Calu3 (cell line): ENCODE results near the gene PMAIP1.

DNA sequence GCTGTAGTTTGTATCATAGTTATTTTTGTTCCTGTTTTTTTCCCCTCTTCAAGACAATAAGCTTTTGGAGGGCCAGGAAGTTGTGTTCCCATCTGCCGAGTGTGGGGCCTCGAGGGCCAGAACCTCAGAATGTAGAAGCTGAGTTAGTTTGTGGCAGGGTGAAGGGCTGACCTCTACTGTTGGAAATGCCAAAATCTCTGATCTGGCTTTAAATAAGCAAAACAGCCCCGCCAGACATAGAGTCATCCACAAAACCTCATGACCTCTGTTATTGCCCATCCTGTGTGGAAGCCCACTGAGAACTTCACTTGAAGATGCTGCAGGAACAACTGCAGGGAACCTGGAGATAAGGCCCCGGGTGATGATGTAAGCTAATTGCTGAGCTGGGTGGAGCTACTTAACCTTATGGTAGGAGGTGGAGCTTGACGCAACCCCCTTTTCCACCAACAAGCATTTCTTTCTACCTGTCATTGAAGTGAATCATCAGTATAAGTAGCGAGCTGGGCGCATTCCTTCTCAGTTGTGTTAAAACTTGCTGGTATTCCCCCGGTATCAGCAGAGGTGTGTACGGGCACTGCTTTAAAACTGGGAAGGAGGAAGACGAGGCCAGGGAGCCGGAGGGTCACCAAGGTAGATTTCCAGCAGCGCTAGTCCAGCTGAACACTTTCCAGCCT lies 177.2 kb downstream of the NEDD4L start:
- PRO-cap: bidirectional peak, plus-strand start at position 519 of the sequence, minus-strand start at position 331 of the sequence

DNA sequence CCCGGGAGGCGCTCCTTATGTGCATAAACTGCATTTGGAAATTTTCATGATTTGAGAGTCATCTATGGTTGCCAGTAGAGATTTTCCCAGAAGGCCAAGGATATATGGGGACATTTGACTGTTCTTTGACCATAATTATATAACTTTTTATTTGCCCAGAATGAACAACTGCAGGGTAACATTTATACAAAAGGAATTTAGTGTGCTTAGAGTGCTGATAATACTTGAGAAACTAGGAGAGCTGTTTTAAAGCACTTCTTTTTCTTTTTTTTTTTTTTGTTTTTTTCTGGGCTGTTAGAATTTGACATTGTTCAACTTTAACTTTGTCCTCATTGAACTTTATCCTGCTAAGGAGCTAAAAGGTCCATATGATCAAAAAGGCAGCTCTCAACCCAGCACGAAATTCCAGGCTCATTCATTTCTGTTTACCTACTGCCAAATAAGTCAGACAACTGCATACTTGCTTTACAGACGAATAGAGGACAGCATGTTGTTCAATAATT lies 242.9 kb downstream of the NEDD4L start:
- PRO-cap: no peak

DNA sequence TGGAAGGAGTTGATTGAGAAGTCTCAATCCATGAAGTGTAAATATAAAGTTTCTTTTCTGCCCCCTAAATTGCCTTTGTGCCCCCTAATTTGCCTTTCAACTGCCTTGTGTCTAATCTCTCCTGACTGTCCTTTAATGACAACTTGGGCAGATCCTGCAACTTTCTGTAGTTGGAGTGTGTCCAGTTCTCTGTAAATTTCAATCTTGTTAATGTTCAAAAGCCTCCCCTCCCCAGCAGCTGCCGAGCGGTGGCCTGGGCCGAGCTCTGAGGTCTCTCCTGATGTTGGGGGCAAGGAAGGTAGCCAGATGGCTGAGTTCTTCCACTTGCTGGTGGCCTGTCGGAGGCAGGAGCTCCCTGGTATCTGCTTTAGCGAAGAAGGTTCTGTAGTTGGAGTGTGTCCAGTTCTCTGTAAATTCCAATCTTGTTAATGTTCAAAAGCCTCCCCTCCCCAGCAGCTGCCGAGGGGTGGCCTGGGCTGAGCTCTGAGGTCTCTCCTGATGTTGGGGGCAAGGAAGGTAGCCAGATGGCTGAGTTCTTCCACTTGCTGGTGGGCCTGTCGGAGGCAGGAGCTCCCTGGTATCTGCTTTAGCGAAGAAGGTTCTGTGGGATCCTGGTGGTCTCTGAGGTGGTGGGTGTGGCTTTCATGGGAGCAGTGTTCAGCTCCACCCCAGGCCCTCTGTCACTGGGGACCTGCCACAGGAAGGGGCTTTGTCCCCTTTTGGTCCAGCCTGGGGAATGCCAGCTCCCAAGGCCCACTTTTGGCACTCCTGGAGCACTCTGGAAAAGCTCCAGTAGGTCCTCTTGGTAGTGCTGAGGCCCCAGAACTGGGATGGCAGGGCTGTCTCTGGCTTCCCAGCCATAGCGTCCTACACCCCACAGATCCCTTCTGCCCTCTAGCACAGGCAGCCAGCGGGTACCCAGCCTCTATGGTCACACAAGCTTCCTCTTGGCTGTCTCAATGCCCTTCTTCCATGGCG lies 212.0 kb downstream of the ALPK2 start:
- PRO-cap: bidirectional peak, plus-strand start at position 234 of the sequence, minus-strand start at position 129 of the sequence

- PRO-cap: no peak
Measured at GRCh38 chr18:58442459-58442776, 186.5 kb downstream of the ALPK2 start.

- PRO-cap: no peak
Measured at GRCh38 chr18:58625609-58626454, 3.1 kb downstream of the ALPK2 start.

- PRO-cap: unidirectional peak, plus-strand start at chr18:58756388
Measured at GRCh38 chr18:58756178-58756547, 84.9 kb downstream of the MALT1 start.

GRCh38 chr18:59324801-59326208 lies 6.9 kb upstream of the CPLX4 start:
- PRO-cap: no peak

GRCh38 chr18:59899194-59900110 lies at the start of gene PMAIP1:
PMAIP1 (plus strand) TSS chr18:59899996.
- PRO-cap: bidirectional peak, plus-strand start at chr18:59899407, minus-strand start at chr18:59899469; bidirectional peak, plus-strand start at chr18:59899655, minus-strand start at chr18:59899676; bidirectional peak, plus-strand start at chr18:59899996, minus-strand start at chr18:59899848

DNA sequence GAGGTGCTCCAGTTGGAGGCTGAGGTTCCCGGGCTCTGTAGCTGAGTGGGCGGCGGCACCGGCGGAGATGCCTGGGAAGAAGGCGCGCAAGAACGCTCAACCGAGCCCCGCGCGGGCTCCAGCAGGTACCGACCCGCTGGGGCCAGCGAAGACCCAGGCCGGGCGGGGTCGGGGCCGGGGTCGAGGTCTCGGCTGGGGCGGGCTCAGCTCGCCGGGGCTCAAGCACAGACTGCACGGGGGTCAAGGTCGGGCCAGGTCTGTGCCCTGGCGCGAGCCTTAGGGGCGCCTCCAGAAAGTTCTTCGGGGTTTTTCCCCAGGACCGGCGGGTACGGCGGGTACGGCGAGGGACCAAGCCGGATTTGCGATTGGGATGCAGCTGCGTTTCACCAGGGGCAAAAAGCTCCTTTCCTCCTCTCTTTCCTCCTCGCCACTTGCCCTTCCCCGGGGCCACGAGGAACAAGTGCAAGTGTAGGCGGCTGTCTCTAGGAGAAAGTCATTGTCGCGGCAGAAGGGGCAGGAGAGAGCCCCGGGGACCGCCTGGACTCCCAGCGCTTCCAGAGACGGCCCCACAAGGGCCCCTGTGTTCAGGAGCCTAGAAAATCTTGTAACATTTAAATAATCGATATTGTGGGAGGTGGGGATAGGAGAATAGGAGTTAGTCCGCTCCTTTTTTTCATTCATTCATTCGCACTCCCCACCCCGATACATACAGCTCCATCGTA lies 476 bp downstream of the PMAIP1 start:
- PRO-cap: unidirectional peak, plus-strand start at position 359 of the sequence; unidirectional peak, plus-strand start at position 430 of the sequence; bidirectional peak, plus-strand start outside the sequence, minus-strand start at position 570 of the sequence

DNA sequence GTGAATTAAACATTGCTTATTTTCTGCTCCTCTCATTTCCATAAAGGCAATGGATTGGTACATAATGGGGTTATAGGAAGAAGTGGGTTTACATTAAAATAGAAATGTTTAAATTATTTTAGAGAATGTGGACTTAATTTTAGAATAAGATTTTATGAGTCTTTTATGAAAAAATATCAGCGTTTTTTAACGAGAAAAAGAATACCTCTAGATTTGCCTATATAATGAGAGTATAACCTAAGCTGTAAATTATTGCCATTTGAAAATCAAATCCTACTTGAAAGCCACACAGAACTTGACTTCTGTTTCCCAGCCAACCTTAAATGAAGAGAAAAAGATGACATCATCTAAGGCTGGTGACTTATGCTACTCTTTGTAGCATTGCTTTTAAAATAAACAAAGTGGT lies 2.1 kb downstream of the PMAIP1 start:
- PRO-cap: no peak

DNA sequence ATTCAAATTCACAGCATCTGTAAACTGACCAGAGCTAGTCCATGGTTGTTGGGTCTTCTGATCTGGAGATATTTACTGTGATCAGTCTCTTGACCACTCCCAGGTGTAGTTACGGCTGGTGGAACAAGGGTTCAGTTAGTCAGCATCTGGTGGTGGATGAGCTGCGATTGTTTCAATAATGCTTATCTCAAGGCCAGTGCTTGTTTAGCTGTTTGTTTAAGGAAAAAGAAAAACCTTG lies 80.5 kb downstream of the PMAIP1 start:
- PRO-cap: no peak

- PRO-cap: no peak
Measured at GRCh38 chr18:61459844-61460053, 126.5 kb downstream of the CDH20 start.

GRCh38 chr18:61734495-61734960 lies 158.3 kb downstream of the RNF152 start:
- PRO-cap: no peak

DNA sequence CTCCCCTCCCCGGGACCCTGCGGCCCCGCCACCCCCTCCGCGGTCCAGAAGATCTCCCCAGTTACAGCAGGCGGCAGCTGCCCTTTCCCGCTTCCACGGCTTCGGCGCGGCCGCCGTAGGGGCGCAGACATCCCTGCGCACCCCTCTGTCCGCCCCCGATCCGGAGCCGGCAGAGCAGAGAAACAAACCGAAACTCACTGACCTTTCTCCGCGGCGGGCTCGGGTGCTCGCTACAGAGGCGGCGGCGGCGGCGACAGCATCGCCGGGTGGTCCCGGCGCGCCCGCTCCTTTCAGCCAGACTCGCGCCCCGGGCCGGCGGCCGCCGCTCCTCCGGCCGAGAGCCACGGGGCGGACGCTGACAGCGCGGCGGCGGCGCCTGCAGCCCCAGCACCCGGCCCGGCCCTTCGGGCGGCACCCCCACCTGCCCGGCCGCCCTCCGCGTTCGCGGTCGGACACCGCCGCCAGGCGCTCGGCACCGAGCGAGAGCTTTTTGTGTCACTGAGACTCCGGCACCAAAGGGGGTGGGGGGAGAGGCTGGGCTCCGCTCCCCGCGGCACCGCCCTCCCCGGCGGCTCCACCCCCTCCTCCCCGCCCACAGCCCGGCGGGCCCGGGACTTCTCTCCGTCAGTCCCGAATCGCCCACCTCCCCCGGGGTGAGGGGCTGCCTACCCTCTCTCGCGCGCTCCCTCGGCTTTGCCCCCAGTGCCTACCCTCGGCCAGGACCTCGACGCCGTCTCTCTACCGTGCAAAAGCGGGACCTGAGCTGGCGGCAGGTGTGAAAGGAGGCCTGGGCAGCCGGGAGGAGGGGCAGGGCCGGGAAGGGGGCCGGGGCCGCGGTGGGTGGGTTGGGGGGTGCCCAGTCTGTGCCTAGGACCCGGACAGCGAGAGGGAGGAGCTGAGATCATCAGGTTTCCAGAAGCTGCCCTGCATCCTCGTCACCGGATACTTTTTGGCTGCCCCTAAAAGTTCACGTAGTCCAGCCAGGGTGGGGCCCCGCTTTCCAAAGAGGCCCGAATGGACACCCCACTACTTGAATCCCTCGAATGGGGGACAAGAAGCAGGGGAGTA lies 1.5 kb upstream of the RNF152 start:
- PRO-cap: bidirectional peak, plus-strand start at position 595 of the sequence, minus-strand start at position 465 of the sequence

- PRO-cap: no peak
Measured at GRCh38 chr18:62327787-62328487, 2.8 kb downstream of the TNFRSF11A start.

DNA sequence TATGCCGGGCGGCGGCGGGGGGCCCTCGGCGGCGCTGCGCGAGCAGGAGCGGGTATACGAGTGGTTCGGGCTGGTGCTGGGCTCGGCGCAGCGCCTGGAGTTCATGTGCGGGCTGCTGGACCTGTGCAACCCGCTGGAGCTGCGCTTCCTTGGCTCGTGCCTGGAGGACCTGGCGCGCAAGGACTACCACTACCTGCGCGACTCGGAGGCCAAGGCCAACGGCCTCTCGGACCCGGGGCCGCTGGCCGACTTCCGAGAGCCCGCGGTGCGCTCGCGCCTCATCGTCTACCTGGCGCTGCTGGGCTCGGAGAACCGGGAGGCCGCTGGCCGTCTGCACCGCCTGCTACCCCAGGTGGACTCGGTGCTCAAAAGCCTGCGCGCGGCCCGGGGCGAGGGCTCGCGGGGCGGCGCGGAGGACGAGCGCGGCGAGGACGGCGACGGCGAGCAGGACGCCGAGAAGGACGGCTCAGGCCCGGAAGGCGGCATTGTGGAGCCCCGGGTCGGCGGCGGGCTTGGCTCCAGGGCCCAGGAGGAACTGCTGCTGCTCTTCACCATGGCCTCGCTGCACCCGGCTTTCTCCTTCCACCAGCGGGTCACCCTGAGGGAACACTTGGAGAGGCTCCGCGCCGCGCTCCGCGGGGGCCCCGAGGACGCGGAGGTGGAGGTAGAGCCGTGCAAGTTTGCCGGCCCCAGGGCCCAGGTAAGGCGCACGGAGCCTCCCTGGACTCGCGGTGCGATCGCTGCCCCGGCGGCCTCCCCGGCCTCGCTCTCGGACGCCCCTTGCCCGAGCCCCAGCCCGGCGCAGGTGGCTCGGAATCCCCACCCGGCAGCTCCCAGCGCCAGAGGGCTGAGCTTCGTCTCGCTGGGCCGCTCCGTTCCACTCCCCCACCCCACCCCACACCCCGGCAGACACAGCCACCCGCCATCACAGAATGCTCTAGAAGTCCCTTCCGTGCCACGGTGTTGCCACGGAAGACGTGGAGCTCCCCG lies 1.1 kb downstream of the ZCCHC2 start:
- PRO-cap: bidirectional peak, plus-strand start at position 940 of the sequence, minus-strand start at position 849 of the sequence

- PRO-cap: no peak
Measured at GRCh38 chr18:62723675-62723988, 8.3 kb downstream of the PHLPP1 start.

DNA sequence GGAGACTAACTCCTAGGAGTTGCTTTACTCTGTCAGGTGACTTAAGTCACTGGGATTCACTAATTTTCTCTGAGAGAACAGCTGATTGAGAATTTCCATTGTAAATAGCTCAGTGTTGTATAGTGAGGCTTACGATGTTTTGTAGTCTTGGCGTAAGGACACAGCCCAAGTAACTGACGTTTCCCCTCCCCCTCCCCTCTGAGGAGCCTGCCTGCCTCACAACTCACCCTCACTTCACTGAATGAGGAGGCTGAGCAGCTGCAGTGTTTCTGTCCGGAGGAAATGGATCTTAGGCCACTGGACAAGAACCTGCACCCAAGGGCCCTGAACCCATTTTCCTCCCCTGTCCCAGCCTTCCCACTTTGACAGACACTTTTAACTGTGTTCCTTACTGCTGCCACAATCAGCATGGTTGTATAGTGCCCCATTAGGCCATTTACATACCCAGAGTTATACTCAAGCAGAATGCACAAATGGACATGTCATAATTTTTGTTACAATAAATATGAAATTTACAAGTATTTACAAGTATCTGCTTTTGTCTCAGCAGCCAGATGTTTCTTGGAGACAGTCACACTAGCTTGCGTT lies 264.7 kb downstream of the PHLPP1 start:
- PRO-cap: no peak

GRCh38 chr18:63105730-63106525 lies 213.6 kb downstream of the BCL2 start:
- PRO-cap: no peak

- PRO-cap: no peak
Measured at GRCh38 chr18:63141145-63142372, 178.0 kb downstream of the BCL2 start.